Neural cell (in vitro differentiated cells): ENCODE data around the gene SEH1L.

DNA sequence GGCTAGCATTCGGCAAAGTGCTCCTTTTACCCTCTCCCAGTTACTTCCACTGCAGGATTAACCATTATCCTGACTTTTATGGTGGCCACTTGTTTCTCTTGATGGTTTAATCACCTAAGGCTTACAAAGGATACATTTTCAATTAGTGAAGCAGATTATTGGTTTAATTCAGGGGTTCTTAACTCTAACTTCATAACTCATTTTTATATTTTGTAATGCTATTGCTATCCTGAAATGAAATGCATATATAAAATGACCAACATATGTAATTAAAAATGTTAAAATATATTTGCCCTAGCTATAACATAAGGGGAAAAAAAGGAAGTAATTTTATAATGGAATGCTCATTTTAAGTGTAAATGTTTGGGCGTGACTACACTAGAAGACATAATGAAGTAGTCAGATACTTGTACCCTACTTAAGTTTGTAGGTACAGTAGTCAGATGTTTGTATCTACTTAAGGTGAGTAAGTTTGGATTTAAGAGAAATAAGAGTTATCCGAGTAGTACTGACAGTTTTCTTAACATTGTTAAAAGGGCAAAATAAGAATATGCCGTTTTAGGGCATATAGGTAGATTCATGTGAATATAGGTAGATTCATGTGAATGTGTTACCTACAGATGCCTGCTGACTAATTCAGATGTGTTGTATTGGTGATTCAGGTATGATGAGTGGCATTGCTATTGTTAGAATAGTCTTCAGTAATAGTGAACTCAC is 14.7 kb downstream of the VAPA start:
- RAMPAGE, long total RNA: no peak

DNA sequence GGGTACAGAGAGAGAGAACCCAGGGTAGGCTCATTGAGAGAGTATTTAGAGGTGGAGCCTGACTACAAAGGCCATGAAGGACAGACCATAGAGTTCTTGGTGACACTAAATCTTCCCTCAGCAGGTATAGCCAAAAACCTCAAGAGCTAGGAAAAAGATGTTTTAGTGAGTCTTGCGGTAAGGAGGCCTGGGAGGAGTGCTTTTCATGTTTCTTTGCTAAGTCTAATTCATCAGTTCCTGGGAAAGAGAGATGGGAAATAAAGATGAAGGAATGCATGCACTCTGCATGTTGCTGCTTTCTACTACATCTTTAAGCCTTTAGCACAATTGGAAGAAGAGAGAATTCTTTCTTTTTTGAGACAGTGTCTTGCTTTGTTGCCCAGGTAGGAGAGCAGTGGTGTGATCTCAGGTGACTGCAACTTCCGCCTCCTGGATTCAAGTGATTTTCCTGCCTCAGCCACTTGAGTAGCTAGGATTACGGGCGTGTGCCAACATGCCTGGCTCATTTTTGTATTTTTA is 19.4 kb downstream of the VAPA start:
- RAMPAGE, long total RNA: no peak

- RAMPAGE, long total RNA: no peak
Measured at GRCh38 chr18:9939437-9940375, 25.9 kb downstream of the VAPA start.

DNA sequence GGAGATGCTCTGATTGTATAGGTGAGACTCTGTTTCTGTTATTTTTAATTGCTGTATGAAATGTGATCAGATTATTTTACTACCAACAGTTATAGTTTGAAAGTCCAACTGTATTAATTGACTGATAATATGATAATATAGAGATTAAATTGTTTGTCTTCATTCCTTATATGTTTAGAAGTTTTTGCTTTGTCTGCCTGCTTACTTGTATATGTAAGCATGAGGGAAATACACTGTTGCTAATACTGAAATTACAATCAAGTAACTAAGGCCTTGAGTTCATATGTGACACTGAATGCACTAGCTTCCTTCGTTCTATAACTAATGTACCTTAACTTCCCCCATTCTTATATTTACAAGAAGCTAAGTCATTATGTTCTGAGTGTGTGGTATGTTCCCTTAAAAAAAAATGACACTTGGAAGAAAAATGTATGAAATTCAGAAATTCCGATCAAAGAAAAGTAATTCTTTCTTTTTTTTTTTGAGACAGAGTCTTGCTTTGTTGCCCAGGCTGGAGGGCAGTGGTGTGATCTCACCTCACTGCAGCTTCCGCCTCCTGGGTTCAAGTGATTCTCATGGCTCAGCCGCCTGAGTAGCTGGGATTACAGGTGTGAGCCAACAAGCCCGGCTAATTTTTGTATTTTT is 42.9 kb downstream of the VAPA start:
- RAMPAGE, long total RNA: no peak

DNA sequence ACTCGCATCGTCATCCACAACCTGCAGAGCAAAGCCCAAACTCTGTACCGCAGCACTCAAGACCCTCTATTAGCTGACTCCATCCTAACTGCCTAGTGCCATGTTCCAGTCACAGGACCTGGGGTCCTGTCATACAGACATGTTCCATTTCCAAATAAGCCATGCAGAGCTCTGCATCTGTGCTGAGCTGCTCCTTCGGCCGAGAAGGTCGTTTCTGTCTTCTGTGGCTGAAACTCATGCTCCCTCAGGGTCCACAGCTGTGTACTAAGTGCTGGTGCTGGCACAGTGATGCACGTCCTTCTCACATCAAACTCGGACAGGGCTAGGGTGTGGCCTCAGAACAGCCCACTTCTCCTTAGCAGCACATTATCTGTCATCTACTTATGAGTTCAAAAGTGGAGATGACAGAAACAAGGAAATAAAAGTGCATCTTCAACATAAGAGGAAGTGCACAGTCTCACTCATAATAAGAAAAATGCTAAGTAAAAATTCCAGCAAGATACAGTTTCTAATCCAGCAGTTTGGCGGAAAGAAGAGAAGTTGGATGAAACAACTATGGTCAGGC is 53.9 kb upstream of the APCDD1 start:
- RAMPAGE, long total RNA: no peak

DNA sequence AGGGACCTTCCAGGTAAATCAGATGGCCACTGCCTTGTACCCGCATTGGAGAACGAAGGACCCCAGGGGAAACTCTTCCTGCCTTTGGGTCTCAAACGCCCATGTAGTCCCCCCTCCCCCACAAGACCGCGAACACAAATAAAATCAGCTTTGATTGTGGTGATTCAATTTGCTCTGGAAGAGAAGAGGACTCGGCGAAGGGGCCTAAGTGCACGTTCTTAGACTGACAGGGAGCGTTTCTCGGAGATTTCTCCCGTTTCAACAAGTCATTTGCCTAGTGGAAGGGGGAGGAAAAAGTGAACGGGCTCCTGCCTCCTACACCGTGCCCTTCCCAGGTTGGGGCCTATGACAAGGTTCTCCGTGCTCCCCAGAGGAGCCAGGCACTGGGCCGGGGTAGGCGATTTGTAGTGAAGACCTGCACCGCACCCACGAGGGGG is 843 bp upstream of the APCDD1 start:
- RAMPAGE, long total RNA: no peak

GRCh38 chr18:10555710-10556319 is 30.0 kb downstream of the NAPG start:
- RAMPAGE, long total RNA: no peak

GRCh38 chr18:11826221-11826541 is 25.0 kb upstream of the CHMP1B start:
- RAMPAGE, long total RNA: no peak

GRCh38 chr18:12011539-12012597 is 30.6 kb downstream of the IMPA2 start:
- RAMPAGE, long total RNA: no peak

- RAMPAGE, long total RNA: no peak
Measured at GRCh38 chr18:12012598-12013121, 31.4 kb downstream of the IMPA2 start.

- RAMPAGE, long total RNA: no peak
Measured at GRCh38 chr18:12068067-12068739, 25.4 kb upstream of the ANKRD62 start.

DNA sequence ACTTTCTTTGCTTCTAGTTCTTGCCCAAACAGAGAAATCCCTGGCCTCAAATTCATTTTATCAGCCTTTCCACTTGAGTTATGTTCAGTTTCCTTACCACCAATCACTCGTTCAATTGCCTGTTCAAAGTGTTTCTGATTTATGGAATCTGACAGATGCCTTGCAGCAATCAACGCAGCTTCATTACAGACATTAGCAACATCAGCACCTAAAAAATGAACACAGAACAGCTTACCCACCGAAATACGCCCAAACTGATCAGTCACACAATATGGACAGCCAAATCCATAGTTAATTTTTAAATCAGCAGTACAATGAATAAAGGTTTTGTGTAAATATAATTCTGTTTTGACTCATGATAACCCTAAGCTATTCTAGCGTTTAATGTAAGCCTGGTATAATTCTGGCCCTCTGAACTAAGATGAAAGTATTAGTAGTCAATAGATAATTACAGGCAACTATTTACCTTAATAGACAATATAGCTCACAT is 28.8 kb downstream of the AFG3L2 start:
- RAMPAGE, long total RNA: no peak

DNA sequence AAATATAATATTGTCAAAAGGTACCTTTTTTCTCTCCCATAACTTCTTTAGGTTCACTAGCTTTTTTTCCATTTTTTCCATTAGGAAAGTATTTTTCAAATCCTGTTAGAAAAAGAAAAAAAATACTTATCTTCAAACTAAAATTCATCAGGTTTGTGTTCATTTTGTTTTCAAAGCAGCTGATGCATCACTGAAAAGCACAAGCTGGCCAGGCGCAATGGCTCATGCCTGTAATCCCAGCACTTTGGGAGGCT is 6.3 kb downstream of the AFG3L2 start:
- RAMPAGE, long total RNA: no peak

DNA sequence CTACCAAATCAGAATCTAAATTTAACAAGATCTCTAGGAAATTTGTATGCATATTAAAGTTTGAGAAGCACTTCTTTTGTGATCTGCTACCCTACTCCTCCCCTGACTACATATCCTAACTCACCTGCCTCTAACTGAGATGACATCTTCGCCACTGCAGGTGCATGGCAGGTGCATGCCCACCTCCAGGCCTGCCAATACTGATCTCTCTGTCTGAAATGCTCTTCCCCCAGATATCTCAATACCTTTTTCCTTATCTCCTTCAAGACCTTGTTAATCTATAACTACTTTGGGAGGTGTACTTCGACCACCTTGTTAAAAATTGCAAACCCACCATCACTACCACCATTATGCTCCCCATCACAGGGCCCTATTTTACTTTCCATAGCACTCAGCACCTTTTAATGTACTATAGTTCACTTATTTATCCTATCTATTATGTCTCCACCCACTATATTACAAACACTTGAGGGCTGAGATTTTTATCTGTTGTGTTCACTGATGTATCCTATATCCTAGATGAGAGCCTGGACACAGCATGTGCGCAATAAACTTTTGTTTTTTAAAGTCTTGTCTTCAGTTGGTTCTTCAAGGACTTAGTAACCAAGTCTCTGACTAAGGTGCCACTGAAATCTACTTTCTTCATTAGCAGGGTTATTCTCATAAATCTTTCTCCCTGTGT is 45.2 kb downstream of the SPIRE1 start:
- RAMPAGE, long total RNA: no peak

DNA sequence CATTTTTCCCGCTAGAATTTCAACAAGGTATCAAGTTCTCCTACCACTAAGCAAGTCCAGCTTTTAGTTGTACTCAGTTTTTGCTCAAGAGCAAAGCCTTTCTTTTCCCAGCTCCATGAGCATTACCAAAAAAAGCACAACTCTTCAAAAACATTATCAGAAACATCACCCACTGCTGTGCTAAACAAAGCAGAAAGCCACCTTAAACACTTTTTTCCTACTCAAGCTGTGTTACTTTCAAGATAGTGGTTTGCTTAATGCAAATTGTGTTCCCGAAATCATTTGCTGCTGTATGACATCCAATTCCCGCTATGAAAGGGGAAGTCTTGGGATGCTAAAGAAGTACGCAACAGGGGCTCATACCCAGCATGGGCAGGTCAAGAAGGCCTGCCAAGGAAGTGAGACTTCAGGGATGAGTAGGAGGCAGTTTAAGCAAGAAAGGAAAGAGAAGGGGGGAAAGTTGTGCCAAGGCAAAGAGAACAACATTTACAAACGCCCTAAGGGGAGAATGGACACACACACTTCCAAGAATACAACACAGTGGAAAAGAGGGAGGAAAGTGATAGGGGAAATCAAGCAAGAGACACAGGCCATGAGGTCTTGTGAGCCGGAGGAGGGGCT is 4.2 kb downstream of the PTPN2 start:
- RAMPAGE, long total RNA: no peak

DNA sequence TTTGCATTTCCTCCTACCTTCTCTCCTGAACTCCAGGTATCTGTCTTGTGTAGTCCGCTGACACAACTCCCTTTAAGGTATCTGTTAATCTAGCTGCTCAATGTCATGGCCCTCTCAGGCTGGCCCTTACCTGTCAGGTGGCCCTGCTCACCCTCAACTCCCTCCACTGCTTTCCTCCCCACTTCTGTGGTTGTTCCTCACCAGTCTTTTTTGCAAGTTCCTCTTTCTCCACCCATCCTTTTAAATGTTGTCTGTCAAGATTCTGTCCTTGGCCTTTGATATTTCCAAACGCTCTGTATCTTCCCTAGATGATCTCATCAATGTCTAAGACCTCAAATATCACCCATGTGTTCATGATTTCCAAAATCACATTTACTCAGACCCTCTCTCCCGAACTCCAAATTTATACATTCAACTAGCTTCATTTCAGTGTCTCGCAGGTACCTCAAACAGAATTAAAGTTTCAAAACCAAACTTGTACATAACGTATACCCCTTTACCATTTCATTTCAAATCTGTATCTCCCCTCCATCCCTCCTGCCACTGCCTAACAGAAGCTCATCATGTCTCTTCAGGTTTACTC is 3.5 kb downstream of the PTPN2 start:
- RAMPAGE, long total RNA: no peak

DNA sequence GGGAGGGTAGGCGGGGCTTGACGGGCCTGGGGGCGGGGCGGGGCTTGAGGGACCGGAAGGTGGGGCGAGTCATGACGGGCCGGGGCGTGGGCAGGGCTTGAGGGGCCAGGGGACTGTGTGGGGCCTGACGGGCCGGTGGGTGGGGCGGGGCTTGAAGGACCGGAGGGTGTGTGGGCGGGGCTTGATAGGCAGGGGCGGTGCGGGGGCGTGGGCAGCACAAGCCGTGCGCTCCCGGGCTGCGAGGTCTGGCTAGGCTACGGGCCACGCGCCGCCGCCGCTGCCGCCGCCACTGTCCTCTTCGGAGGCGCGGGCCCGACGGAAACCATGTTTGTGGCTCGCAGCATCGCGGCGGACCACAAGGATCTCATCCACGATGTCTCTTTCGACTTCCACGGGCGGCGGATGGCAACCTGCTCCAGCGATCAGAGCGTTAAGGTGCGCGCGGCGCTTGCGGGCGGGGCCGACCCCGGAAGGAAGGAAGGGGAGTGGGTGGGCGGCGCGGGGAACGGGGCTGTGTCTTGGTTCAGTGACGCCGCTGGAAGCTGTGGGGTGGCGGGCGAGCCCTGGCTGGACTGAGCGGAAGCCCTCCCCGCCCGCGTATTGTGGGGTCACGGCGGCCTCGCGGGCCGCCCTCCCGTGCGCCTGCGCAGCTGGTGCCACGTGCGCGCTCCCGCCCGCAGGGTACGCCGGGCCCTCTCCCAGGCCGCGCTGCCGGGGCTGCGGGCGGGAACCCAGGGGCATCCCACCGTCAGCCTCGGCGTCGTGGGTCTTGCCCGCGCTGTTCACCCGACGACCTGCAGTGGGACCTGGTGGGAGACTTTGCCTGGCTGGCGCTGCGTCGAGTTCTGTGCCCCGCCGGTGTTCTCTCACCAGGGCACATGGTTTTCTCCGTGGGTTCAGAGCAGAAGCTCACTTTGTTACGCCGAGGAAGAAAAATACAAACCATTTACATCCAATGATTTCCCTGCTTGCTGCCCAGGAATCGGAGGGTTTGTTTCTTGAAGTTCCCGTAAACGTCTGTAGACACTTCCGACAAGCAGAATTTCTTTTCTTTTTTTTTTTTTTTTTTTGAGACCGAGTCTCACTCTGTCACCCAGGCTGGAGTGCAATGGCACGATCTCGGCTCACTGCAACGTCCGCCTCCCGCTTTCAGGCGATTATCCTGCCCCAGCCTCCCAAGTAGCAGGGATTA is at the start of gene SEH1L:
TSS of gene SEH1L (plus strand) at position 214 of the 1,192 bp plus-strand sequence.
- RAMPAGE, long total RNA: start-site peak on the minus strand centred at position 433 of the sequence, 64 bp wide, 12 and 12 reads in 2 replicates

DNA sequence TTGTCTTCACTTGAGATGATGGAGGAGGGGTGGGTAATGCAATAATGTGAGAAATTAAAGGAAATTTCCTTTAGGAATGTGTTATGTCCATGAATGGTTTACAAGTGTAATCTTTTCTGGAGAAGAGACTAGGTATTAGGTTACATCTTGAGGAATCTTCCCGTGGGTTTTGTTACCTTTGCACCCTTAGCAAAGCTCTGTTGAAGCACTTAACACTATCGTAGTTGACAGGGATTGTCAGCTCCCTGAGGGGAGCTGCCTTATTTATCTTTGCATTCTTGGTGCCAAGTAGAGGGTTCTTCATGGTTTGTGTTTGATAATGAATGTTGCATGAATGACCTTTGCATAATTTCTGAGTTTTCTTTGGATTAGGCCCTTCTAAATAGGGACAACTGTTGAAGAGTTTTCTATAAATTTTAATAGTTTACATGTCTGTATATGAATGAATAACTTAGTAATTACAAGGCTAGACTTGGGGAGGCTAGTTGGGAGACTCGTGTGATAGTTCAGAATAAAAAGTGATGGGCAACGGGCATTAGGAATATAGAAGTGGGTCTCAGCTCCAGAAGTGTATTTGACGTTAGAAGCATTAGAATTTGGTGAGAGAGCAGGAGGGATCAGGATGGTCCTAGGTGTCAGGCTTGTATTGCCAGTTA is 1.5 kb downstream of the CEP192 start:
- RAMPAGE, long total RNA: no peak

GRCh38 chr18:13223327-13223786 is 4.8 kb downstream of the LDLRAD4 start:
- RAMPAGE, long total RNA: no peak

DNA sequence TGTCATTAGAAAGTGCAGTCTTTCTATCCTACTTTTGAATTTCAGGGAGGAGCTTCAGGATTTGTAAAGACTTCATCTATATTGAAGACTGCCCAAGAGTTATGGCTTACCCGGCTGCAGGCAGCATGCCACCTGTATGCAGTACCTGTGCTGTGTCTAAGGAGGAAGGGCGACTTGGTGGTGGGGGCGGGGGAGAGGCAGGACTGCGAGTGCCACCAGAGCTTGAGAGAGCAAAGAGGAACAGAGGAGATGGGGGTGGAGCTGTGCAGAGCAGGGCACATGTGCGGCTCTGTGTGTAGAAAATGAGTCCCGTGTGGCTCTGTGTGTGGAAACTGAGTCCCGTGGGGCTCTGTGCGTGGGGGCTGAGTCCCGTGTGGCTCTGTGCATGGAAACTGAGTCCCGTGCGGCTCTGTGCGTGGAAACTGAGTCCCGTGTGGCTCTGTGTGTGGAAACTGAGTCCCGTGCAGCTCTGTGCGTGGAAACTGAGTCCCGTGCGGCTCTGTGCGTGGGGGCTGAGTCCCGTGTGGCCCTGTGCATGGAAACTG is 43.2 kb downstream of the LDLRAD4 start:
- RAMPAGE, long total RNA: no peak